ENCODE measurements around the genes GRAMD2A and PARP6.

GRCh38 chr15:70148445-70149008, 50.8 kb upstream of the TLE3 start:
- RRBS: no CpG with 5 or more reads among the region's 5 CpGs
CAGE:
- cytosol, long polyA plus RNA: no peak
- long polyA plus RNA: no peak
- nucleus, long polyA plus RNA: no peak

DNA sequence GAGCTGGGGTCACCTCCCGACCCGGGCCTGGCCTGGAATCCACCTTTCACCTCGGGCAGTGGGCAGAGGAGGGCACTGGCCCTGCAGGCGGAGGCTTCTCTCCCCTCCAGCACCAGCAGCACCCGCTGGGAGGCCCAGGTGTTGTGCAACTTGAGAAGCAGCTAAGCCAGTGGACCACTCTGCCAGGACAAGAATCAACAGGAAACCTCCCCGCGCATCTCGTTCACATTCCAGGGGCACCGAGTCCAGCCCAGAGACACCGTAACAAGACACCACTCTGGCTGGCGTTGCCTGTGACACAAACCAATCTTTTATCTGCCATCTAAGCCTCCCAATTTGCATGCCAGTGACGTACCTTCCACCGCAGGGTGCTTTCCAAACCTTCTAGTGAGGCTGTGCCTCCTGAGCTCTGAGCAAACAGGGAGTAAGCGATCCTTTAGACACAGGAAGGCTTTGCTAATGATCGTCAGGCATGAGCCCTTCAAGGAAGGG, 98.8 kb upstream of the TLE3 start:
- RRBS: no CpG with 5 or more reads among the region's 15 CpGs
CAGE:
- cytosol, long polyA plus RNA: no peak
- long polyA plus RNA: no peak
- nucleus, long polyA plus RNA: no peak

GRCh38 chr15:70248643-70249063, 150.9 kb upstream of the TLE3 start:
- RRBS: no CpG with 5 or more reads among the region's 4 CpGs
CAGE:
- cytosol, long polyA plus RNA: no peak
- long polyA plus RNA: no peak
- nucleus, long polyA plus RNA: no peak

DNA sequence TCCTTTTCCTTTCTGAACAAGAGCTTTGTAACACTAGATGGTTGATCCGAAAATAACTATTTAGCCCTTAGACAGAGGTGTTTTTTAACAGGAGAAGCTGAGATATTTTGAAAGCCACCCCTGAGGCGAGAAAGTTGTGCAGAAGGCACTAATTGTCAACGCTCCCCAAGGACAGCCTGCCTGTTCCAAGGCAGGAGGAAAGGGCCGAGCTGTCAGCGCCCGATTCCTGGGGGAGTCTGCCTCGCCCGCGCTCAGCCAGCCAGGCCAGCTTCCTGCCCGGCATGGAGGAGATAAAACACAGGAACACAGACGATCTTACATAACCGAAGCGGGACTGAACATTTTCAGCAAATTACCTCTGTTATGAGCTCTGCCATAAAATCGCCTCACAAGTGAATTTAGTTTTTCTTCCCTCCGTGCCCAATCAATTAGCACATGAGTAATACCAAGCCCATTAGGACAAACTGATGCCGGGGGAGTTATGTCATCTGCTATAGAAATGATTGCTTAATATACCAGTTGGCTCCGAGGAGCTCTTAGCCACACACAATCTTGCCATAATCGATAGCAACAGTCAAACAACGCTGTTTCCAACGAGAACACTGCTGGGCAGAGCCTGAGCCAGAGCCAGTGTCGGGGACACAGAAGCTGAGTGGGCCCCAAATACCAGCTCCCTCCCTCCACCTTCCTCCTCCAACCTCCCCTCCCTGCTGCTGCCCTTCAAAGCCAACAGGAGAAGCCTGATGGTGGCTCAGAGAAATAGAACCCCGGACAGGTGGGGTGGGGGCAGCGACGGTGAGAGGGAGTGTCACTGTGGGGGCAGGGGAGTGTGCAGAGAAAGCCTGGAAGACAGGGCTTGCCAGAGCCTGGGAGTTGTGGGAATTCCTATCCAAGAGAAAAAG, 279.3 kb upstream of the TLE3 start:
- RRBS: no CpG with 5 or more reads among the region's 24 CpGs
CAGE:
- cytosol, long polyA plus RNA: no peak
- long polyA plus RNA: no peak
- nucleus, long polyA plus RNA: no peak

- RRBS: no CpG with 5 or more reads among the region's 7 CpGs
CAGE:
- cytosol, long polyA plus RNA: no peak
- long polyA plus RNA: no peak
- nucleus, long polyA plus RNA: no peak
Observed at GRCh38 chr15:70494569-70495165, 268.7 kb downstream of the UACA start.

- RRBS: no CpG with 5 or more reads among the region's 3 CpGs
CAGE:
- cytosol, long polyA plus RNA: no peak
- long polyA plus RNA: no peak
- nucleus, long polyA plus RNA: no peak
Observed at GRCh38 chr15:70698493-70699388, 64.6 kb downstream of the UACA start.

- RRBS: no CpG with 5 or more reads among the region's 2 CpGs
CAGE:
- cytosol, long polyA plus RNA: no peak
- long polyA plus RNA: no peak
- nucleus, long polyA plus RNA: no peak
Observed at GRCh38 chr15:71112472-71112844, 2.8 kb upstream of the THSD4 start.

DNA sequence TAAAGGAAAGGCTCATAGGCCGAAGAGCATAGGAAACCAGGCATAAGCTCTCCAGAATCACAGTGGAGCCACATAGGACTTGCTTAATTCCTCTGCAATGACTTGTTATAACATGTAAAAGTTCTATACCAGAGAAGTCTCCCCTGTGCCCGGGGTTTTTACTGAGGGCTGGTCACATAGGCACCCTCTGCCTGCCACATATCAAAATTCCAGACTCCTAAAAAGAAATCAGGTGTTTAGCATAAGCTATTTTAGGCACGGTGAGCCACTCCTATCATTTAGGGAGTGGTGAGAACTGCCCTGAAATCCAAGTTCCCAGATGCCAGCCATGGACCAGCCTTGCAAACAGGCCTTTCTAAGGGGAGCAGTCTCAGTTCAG, 130.2 kb downstream of the THSD4 start:
- RRBS: no CpG with 5 or more reads among the region's 3 CpGs
CAGE:
- cytosol, long polyA plus RNA: no peak
- long polyA plus RNA: no peak
- nucleus, long polyA plus RNA: no peak

- RRBS: no CpG with 5 or more reads among the region's 7 CpGs
CAGE:
- cytosol, long polyA plus RNA: no peak
- long polyA plus RNA: no peak
- nucleus, long polyA plus RNA: no peak
Observed at GRCh38 chr15:71278767-71279197, 163.5 kb downstream of the THSD4 start.

- RRBS: no CpG with 5 or more reads among the region's 9 CpGs
CAGE:
- cytosol, long polyA plus RNA: no peak
- long polyA plus RNA: no peak
- nucleus, long polyA plus RNA: no peak
Observed at GRCh38 chr15:71338241-71338781, 223.0 kb downstream of the THSD4 start.

DNA sequence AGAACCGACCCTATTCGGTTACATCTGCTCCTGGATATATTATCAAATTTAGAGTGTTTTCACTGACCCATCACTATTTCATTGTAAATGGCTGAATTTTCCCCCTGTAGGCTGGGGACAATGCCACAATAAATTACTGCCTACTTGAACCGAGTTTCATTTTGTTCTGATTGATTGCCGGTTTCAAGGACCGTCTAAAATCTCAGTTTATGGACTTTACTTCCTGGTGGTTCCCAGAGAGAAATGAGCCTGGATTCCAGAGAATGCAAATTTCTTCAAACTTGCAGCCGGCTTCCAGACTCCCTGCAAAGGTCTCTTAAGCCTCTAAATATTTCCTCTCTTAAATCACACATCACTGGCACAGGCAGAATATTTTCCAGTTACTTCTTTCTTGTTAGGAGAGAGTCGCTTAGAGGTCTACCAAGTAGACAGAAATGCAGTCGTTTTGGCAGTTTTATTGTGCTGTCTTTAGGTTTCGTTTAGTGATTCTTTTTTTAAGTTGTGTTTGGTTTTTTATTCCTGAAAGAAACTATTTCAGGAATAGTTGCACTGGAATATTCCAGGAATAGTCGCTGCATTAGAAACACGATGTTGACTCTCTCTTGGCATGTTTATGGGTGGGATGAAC, 284.2 kb upstream of the NR2E3 start:
- RRBS: 0% methylated on average over 1 of the region's 11 CpGs
CAGE:
- cytosol, long polyA plus RNA: no peak
- long polyA plus RNA: no peak
- nucleus, long polyA plus RNA: no peak

DNA sequence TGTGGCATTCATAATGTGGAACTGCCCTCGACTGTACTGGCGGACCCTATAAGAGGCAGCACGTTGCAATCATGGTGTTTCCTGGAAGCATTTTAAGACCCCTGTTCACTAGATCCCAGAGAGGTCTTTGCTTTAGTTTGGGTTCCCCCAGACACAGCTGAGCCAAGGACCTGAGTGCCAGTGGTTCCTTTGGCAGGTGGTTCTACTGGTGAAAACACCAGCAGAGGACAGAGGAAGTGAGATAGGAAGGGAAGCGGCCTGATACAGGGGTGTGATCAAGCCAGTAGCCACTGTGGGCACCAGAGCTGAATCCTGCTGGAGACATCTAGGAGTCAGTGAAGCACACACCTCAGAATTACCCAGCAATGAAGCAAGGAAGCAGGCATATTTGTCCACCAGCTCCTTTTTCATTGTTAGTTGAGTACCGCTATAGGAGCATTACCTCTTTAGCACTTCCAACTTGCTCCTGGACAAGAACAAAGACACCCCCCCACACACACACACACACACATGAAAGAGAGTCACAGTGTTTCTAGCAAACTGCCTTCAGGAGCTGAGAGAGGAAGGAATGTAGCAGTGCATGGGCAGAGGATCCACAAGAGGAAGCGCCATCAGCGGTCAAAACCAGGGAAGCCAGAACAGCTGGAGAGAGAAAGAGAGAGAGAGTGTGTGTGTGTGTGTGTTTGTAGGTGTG, 243.1 kb upstream of the NR2E3 start:
- RRBS: no CpG with 5 or more reads among the region's 7 CpGs
CAGE:
- cytosol, long polyA plus RNA: no peak
- long polyA plus RNA: no peak
- nucleus, long polyA plus RNA: no peak

DNA sequence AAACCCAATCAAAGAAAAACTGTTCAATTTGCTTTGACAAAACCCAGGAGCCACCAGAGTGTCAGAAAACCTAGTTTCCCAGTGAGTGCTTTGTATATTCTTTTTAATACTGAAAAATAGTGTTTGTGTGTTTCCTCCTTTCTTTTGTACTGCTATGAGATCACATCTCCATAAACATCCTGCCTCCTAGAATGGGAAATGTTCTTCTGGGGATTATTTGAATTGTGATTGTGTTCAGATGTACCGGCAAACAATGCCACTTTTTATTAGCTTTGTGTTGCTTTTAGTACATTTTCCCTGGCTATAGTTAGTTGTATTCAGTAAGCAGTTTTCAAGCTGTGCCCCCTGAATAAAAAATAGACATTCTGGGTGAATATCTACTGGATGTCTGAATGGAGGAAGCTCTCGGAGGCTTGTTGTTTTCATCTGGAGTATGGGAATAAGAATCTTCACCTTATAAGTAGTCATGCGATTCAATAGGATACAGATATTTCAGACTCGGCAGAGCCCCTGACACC, 148.0 kb upstream of the NR2E3 start:
- RRBS: no CpG with 5 or more reads among the region's 4 CpGs
CAGE:
- cytosol, long polyA plus RNA: no peak
- long polyA plus RNA: no peak
- nucleus, long polyA plus RNA: no peak

GRCh38 chr15:71732757-71733286, 77.5 kb upstream of the NR2E3 start:
- RRBS: no CpG with 5 or more reads among the region's 2 CpGs
CAGE:
- cytosol, long polyA plus RNA: no peak
- long polyA plus RNA: no peak
- nucleus, long polyA plus RNA: no peak

DNA sequence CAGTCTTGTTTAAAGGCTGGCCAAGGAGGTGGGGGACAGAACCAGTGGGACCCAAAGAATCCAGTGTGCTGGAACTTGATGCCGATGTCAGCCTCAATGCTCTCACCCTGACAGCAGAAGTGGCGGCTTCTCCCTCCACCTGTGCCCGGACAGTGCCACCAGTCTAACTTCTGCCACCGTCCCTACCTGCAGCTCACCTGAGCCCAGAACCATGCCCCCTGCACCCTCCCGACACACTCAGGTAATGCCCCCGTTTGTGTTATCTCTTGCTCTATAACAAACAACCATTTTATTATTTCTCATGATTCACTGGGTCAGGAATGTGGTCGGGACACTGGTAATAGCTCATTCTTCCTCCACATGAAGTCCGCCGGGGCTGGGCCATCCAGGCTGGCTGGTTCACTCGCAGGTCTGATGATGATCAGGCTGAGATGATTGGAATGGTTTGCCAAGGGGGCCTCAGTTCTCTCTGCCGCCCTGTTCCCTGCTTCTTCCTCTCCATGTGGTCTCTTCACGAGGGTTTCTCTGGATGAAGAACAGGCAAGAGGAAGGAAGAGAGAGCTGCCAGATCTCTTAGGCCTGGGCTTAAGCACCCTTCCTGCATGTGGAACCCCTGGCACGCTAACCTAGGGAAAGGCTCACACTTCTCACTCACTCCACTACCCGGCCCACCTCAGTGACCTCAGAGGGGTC, 20.3 kb upstream of the NR2E3 start:
- RRBS: no CpG with 5 or more reads among the region's 14 CpGs
CAGE:
- cytosol, long polyA plus RNA: no peak
- long polyA plus RNA: no peak
- nucleus, long polyA plus RNA: no peak

- RRBS: no CpG with 5 or more reads among the region's 14 CpGs
CAGE:
- cytosol, long polyA plus RNA: no peak
- long polyA plus RNA: no peak
- nucleus, long polyA plus RNA: no peak
Observed at GRCh38 chr15:72154900-72155619, 36.9 kb downstream of the SENP8 start.

DNA sequence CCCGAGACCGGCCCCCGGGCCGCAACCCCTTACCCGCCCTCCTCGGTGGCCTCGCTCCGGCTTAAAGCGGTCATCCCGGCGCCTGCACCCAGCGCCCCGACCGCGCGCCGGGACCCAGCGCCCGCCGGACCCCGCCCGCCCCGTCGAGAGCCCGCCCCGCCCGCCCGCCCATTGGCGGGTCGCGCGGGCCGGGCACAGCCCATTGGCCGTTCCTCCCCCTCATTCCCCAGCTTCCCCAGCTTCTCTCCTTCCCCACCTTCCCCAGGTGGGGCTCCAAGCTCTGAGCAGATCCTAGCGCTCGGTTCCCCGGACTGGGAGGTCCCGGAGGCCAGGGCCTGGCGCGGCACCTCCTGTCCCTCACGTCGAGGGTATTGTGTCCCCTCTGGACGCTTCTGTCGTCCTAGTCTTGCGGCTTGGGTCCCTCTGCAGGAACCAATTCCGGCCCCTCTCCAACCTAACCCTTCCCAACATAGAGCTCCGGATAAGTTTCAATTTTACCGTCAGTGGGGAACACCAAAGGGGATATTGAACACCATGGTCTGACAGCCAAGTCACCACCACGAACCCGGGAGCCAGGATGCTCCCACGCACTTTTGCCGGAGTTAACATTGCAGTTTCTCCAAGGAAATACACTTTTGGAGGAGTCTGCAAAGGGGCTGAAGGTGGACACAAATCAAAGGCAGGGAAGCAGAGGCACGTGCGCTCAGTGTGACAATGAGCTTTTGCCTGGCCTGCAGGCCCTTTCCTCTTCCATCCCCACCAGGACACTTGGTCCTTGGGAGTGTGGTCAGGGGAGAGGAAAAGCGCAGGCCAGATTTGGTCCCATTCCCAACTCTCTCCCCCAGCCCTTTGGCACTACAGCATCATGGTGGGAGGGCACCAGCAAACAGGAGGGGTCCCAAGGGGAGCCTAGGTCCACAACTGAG, at the start of gene GRAMD2A:
Gene GRAMD2A (minus strand): TSS at position 90 of the 926 bp plus-strand sequence.
- RRBS: 20% methylated on average over 17 of the region's 55 CpGs
CAGE:
- cytosol, long polyA plus RNA: no peak
- long polyA plus RNA: no peak
- nucleus, long polyA plus RNA: no peak

DNA sequence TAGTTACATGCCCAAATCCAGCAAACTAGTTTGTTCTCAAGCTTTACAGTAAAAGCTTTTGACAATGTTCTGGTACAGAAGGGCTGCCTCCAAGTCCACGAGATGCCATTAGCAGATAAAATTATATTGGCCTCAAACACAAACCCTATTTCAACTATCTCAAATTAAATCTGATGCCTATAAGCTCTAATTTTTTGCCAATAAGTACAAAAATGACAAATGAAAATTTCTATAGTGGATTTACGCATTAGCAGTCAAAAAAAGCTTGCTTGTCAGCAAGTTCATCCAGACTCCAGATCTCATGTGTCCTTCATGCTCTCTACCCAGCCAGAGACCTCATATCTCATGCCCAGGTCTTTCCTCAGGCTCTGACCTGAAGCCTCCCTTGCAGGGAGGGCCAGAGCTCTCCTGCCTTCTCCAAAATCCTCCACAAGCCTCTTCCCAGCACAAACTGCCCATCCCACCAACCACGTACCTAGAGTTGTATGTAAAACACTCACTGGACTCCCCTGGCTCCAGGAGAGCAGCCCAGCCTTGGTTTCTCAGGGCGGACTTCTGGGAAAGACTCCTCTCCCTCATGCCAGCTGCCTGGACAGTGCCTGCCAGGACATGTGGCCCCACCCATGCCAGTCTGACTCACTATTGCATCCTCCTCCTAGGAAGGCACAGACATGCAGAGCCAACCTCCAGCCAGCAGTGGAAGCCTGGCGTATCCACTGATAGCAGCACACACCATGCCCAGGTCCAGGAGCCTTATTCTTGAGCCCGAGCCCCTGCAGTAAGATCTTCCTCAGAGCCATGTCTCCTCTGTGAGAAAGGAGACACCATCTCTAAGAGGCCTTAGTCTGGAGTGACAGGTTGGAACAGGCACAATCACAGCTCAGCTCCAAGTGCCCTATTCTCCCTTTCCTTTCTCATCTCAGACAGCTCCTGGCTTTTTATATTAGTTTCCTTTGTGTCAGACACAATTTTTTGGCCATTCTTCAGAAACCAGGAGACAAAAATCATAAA, 8.7 kb downstream of the PKM start:
- RRBS: no CpG with 5 or more reads among the region's 6 CpGs
CAGE:
- cytosol, long polyA plus RNA: no peak
- long polyA plus RNA: no peak
- nucleus, long polyA plus RNA: no peak

DNA sequence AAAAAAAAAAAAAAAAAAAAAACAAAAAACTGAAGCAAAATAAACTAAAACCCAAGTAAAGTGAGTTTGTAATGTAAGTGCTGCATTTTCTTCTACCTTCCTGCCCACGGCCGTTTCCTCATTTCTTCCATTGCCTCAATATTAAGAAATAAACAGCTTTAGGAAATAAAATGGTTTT, 3.3 kb downstream of the PKM start:
- RRBS: no CpG with 5 or more reads among the region's 2 CpGs
CAGE:
- cytosol, long polyA plus RNA: no peak
- long polyA plus RNA: no peak
- nucleus, long polyA plus RNA: no peak

GRCh38 chr15:72272242-72273294, at the start of gene PARP6:
TSS of gene PARP6 (minus strand) at chr15:72272554.
- RRBS: 2% methylated on average over 38 of the region's 89 CpGs
CAGE:
- cytosol, long polyA plus RNA: no peak
- long polyA plus RNA: no peak
- nucleus, long polyA plus RNA: no peak